A172 (cell line): Measurements from ENCODE around the genes AKIRIN2 and RNGTT.

DNA sequence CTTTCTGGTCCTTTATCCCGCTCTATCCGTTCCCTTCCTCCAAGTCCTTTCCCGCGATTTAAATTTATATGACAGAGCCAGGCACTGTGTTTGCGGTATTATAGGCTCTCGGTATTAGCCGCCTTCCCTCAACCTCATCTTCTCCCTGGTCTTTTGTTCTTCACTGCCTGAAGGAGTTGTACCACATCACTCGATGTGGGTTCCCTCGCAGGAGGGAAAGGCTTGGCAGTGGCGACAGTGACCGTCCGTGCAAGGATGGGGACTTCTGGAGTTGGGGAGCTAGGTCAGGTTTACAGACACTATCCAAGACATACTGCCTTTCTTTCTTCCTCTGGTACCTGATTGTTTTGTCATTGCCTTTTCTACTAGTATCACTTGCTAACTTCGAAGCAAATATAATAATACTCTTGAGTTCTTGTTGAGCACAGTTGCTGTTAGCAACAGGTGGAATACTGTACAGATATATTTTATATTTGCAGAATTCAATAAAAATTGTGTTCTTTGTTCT, 631 bp downstream of the CYB5R4 start:
- RAMPAGE, long total RNA: no peak

DNA sequence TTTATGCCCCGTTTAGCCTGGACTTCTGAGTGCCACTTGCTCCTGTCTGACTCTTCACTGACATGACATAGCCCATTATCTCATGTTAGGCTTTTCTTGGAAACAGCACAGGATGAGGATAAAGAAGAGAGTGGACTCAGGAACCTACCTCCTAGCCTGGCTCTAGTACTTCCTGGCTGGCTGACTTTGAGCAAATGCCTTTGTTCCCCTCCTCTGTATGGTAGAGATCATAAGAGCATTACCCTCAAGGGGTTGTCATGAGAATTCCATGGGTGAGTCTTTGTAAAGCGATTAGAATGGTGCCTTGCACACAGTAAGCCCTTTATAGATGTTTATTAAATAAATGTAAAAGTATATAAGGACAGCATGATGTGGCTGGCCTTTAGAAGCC, 40.5 kb upstream of the MRAP2 start:
- RAMPAGE, long total RNA: no peak

DNA sequence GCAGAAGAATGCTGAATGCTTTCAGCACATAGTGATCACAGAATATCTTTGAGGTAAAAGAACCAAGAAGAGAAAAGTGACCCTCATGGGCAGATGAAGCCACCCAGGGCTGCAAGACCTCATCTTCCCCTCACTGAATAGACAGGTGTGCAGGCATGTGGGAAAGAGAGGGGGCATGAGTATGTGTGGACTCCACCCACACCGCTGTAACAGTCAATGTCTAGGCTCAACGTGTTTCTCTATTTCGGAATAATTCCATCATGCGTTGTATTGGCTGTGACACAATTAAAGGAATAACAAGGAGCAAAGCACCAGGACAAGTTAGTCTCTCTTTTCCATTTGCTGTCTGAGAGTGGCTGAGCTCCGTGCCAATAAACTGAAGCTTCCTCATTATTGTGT, 7.2 kb upstream of the MRAP2 start:
- RAMPAGE, long total RNA: no peak

DNA sequence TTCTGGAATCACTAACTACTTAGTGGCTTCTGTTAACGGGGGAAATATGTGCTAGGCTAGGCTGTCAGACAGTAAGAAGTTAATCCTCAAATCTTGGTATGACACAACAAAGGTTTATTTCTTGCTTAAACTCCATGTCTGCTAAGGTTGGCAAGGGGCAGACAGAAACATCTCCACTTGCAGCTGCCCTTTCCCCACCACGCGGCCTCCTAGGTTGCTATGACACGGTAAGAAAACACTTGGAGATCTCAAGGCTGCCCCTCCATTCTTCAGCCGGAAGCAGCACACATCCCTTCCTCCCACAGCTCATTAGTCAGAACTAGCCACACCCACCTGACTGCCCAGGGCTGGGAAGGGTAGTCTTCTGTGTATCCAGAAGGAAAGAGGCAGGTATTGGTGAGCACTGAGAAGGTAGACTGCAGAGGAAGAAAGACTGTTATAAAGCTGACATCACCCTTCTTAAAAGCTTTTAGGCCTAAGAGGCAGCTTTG, 41.4 kb downstream of the MRAP2 start:
- RAMPAGE, long total RNA: no peak

- RAMPAGE, long total RNA: no peak
These were observed 45.2 kb upstream of the NT5E start for GRCh38 chr6:85404690-85405149.

DNA sequence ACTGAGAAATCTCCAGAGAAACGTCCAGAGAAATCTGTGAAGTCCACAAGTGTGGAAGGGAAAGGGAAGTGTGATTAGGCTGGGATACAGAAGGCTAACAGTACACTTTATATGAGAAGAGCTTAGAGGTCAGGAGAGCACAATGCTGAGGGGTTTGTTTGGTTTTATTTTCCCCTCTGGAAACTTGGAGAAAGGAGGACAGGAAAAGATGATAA, 1.6 kb downstream of the NT5E start:
- RAMPAGE, long total RNA: no peak

GRCh38 chr6:85453380-85453896, 3.6 kb downstream of the NT5E start:
- RAMPAGE, long total RNA: no peak

DNA sequence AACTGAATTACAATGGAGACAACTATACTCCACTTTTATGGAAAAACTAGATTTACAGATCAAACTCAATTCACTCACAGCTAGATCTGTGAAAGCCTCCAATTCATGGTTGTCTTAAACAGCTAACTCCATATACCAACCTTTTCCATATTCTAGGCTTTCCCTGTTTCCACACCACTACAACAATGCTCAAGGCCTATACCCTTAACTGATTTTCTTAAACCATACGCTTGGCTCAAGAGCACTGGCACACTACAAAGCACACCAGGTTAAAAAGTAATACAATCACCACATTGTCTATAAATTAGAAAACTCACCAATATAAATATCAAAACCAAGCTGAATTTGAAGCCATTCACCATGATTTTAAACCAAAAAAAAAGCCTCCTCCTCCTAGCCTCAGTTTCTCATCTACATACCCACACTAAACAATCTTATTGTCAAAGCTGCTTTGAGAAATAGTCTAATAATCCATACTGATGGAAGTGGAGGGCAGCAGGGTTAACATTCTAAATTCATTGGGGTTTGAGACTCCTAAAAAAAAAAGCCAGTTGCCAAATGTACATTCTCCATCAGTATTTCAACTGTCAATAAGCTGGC, 3.3 kb downstream of the SYNCRIP start:
- RAMPAGE, long total RNA: no peak

- RAMPAGE, long total RNA: no peak
These were observed 34.4 kb upstream of the SYNCRIP start for GRCh38 chr6:85676873-85677709.

DNA sequence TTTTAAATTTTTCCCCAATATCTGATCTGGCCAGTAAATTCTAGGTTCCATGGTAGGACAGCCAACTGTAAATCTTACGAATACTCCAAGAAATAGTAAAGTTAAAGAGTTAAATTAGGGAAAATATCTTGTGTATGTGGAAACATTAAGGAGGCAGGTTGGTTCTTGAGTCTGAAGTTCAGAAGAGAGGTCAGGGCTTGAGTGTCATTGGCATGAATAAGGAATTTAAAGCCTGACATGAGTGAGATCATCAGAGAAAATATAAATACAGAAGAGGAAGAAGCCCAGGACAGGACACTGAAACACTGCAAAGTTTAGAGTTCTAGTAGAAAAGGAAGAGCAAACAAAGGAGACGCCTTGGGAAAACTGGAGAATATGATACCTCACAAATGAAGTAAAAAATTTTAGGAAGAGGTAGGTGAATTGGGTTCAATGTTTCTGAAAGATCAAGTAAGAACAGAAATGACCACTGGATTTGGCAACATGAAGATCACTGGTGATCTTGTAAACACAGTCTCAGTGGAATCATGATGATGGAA, 41.5 kb upstream of the SYNCRIP start:
- RAMPAGE, long total RNA: no peak

- RAMPAGE, long total RNA: no peak
These were observed 415.1 kb upstream of the SYNCRIP start for GRCh38 chr6:86057805-86058184.

DNA sequence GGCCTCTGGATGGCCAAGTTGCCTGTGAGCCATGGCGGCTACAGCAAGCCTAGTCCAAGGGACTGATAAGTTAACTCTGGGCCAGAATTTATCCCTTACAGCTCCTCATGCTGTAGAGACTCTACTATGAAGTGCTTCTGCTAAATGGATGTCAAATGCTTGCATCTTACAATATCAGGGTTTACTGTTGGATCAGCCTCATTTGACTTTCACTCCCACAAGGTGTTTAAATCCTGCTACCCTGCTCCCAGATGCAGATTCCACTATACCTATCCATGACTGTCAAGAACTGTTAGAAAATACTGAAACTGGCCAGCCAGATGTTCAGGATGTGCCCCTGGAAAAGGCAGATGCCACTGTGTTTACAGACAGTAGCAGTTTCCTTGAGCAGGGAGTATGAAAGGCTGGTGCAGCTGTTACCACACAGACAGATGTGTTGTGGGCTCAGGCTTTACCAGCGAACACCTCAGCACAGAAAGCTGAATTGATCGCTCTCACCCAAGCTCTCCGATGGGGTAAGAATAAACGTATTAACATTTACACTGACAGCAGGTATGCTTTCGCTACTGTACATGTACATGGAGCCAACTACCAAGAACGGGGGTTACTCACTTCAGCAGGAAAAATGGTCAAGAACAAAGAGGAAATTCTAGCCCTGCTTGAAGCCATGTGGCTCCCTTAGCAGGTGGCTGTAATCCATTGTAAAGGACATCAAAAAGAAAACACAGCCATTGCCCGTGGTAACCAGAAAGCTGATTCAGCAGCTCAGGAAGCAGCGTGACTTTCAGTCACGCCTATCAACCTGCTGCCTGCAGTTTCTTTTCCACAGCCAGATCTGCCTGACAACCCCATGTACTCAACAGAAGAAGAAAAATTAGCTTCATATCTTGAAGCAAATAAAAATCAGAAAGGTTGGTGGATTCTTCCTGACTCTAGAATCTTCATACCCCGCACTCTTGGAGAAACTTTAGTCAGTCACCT, 459.8 kb upstream of the HTR1E start:
- RAMPAGE, long total RNA: no peak

- RAMPAGE, long total RNA: no peak
These were observed 18.7 kb downstream of the ZNF292 start for GRCh38 chr6:87174086-87174350.

DNA sequence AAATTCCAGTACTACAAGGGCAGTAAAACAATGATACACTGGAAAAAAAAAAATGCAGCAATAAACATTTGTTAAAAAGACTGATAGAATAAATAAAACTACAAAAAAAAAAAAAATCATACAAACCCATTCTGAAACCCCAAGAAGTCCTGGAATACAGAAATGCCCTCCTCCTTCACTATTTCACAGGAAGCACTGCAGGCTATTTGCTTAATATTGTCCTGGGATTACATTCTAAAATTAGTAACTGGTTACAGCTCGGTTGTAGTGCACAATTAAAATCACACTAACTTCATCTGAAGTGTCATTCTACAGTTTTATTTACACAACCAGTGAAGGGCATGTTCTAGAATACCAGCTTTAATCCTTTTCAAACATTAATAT, 27.1 kb downstream of the AKIRIN2 start:
- RAMPAGE, long total RNA: no peak

DNA sequence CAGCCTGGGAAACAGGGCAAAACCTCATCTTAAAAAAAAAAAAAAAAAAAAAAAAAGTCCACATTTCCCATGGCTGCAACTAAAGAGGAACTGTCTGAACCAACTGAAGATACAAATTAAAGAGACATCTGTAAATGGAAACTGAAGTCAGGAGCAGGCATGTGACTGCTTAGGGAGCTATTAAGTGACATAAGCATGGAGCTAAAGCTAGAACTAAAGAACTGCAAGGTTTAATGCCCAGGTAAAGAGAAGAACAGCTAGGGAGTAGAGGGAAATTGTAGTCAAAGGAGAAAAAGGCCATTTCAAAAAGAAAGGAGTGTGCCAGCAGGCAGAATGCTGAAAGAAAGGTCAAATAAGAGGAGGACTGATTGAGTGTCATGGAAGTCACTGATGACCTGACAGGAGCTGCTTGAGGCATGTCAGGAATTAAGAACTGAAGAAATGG, 10.6 kb downstream of the AKIRIN2 start:
- RAMPAGE, long total RNA: no peak

- RAMPAGE, long total RNA: no peak
These were observed at the start of gene AKIRIN2 for GRCh38 chr6:87701459-87702341. Gene AKIRIN2 (minus strand): TSS chr6:87702233.

DNA sequence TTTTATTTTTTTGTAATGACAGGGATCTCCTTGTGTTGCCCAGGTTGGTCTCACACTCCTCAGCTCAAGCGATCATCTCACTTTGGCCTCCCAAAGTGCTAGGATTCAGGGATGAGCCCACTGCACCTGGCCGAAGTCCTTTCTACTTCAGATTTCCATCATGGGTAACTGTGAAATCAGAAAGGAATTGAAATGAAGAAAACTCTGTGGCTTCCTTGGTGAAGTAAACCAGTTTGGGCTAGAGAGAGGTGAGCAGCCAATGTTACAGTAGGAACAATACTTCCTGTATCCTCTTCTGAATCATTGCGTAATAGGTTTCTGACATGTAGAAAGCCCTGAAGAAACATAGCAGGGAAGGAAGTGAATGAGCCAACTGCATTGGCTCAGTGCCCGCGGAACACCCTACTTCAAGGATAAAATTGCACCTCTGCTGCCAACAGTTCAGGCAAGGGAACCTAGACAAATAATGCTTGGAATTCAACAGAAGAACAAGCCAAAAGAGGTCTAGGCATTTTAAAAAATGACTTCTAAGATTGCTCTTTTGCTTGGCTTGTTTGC, 29.7 kb upstream of the AKIRIN2 start:
- RAMPAGE, long total RNA: no peak

DNA sequence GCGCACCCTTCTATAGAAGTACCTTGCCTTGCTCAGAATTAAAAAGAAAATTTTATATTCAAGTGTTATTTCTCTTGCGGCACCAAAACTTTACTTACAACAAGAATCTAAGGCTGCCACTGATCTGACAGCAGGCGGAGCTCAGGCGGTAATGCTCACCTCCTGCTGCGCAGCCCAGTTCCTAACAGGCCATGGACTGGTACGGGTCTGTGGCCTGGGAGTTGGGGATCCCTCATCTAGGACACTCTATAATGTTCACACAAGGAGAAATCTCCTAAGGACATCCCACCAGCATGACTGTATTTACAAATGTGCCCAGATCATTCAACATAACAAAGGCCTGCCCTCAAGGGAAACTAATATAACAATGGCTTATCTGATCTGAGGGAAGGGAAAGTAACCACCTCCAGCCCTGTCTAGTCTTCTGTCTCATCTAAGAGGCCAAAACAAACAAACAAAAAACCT, 232.9 kb downstream of the RNGTT start:
- RAMPAGE, long total RNA: no peak

- RAMPAGE, long total RNA: start-site peak on the minus strand at chr6:88963593-88963606, 81 and 91 reads in 2 replicates
These were observed at the start of gene RNGTT for GRCh38 chr6:88962897-88964093. Gene RNGTT (minus strand): TSS chr6:88963618.

GRCh38 chr6:89314424-89315010, 582 bp downstream of the GABRR2 start:
- RAMPAGE, long total RNA: no peak